GM23338 (cell line): ENCODE measurements around a stretch of chr6.

DNA sequence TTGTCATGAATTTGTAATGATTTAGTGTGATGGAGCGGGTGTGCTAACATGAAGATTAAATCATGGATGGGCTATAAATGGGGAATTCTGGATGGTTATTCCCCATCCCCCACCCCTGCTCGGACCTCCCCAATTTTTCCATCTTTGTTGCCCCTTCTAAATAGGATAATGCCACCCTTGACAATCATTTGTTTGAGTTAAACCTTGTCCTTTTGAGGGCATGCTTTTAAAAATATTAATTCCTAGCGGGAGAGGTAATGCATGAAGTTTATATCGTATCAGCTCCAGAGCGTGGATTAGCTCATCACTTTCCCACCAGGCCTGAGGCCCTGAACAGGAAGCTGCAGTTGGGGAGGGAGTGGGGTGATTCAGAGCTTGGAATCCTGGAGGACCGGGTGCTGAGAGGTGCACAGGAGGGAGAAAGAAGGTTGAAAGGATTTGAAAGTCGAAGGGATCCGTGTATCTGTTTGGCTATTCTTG lies 24.9 kb downstream of the ZDHHC14 start:
- PRO-cap = no peak
- RAMPAGE, long total RNA = no peak

- PRO-cap = no peak
- RAMPAGE, long total RNA = no peak
Observed at GRCh38 chr6:157434552-157435063, 53.6 kb downstream of the ZDHHC14 start.

- PRO-cap = no peak
- RAMPAGE, long total RNA = no peak
Observed at GRCh38 chr6:157527372-157528050, 146.5 kb downstream of the ZDHHC14 start.

DNA sequence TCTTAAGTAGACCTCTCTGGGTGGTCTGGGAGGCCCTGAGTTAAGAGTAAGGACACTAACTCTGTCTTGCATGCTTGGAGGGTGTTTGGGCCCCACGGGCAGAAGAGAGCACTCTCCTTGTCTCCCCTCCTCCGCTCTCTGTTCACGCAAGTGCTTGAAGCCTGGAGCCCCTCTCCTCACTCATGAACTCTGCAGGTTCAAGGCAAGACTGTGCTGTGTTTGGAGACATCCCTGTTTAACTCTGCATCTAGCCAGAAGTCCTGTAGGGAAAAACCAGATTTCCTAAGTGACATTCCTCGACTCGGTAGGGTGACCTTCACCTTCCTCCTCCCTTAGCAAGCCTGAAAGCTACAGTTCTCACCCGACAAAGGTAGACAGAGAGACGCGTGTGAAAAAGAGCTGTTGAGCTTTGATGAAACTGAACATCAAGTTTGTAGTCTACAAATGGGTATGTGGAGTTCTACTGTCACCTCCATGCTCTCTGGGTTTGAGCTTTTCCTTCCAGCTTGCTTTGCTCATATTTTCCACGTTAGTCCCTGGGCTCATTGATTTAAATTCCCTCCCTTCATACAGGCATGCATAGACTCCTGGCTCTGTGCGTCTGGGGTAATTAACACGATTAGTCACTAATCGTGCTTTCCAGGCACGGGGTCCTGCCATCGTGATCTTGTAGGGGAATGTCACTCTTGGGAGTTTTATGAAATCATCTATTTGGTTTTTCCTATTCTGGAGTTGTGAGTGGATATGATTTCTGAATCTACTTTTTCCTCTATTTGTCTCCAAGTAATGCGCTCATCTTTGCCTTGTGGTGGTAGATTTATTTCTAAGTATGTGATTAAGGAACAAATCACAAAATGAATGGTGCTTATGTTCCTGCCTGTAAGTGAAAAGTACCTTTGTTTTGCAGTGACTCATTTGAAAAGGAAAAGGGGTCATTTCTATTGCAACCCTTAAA lies 154.3 kb downstream of the ZDHHC14 start:
- PRO-cap = no peak
- RAMPAGE, long total RNA = no peak

GRCh38 chr6:157596889-157597750 lies 216.1 kb downstream of the ZDHHC14 start:
- PRO-cap = no peak
- RAMPAGE, long total RNA = no peak

- PRO-cap = no peak
- RAMPAGE, long total RNA = no peak
Observed at GRCh38 chr6:157764295-157765064, 58.6 kb upstream of the SNX9 start.

GRCh38 chr6:157928290-157929196 lies 53.1 kb upstream of the SYNJ2 start:
- PRO-cap = no peak
- RAMPAGE, long total RNA = no peak

- PRO-cap = no peak
- RAMPAGE, long total RNA = no peak
Observed at GRCh38 chr6:157943246-157944337, 38.1 kb upstream of the SYNJ2 start.

GRCh38 chr6:158009326-158010059 lies 27.8 kb downstream of the SYNJ2 start:
- PRO-cap = no peak
- RAMPAGE, long total RNA = no peak

DNA sequence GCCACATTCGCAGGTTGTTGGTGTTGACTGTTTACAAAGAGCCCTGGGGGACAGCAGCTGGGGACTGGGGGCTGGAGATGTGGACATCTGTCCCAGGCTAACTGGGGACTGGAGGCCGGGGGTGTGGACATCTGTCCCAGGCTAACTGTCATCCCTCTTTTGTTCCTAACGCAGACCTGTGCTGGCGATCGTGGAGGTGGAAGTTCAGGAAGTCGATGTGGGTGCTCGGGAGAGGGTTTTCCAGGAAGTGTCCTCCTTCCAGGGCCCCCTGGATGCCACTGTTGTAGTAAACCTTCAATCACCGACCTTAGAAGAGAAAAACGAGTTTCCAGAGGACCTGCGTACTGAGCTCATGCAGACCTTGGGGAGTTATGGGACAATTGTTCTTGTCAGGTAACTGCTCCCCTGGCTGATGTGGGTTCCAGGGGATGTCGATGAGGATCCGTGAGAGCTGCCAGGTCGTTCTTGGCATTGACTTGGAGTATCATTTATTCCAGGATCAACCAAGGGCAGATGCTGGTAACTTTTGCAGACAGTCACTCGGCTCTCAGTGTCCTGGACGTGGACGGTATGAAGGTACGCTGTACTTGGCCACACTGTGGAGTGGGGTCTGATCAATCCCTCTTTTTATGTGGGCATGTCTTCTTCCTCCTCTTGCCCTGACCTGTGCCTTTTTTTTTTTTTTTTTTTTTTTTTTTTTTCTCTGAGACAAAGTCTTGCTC lies 87.0 kb downstream of the SERAC1 start:
- PRO-cap = no peak
- RAMPAGE, long total RNA = no peak

DNA sequence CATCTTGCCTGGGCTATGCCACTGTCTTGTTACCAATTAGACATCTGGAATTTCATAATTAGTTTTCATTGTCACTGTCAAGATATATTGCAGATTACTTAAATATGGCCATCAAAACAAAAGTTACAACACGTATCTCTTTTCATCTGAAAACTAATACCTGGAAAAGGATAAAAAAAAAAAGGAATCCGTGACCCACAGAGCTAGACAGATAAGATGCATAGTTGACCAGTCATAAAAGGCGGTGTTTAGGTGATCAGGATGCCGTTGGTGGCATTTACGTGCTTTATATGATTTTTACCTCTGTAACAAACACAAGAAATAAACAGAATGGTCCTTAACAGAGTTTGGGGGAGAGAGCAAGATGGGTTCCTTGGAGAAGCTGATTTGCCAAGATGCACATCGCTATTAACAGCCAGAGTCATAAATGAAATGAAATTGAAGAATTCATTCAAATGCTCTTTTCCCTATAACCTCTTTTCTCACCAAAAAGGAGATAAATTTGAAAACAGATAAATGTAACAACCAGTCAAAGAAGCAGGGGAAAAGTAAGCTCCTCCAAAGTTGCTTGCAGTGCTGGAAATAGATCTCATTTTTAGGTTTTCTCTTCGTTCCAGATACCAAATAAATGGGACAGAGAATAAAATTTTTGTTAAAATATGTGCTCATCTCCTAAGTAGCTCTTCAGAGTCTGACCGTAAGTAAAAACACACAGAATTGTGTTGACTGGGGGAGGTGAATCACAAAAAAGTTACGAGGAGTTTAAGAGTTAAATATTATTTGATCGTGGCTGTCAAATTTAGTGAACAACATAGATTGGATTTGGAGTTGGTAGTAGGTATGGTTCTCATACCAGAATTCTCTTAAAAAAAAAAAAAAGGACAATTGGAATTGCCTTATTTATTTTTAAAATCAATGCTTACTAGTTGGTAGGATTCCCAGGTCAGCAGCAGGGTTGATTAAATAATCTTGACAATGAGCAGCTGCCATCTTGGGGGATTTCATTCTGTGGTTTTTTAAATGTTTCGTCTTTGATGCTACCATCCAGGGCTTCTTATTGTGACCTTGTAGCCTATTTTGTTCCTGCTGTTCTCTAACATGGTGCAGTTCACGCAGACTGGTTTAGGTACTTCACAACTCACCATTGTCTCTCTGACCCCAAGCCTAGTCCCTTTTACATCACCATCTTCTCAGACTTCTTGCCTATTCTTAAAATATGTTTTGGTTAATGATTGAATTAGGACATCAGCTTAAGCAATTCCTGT lies 70.0 kb downstream of the SERAC1 start:
- PRO-cap = no peak
- RAMPAGE, long total RNA = no peak

- PRO-cap = no peak
- RAMPAGE, long total RNA = no peak
Observed at GRCh38 chr6:158279490-158280199, 32.6 kb upstream of the TULP4 start.

- PRO-cap = no peak
- RAMPAGE, long total RNA = no peak
Observed at GRCh38 chr6:158290030-158290433, 22.2 kb upstream of the TULP4 start.

DNA sequence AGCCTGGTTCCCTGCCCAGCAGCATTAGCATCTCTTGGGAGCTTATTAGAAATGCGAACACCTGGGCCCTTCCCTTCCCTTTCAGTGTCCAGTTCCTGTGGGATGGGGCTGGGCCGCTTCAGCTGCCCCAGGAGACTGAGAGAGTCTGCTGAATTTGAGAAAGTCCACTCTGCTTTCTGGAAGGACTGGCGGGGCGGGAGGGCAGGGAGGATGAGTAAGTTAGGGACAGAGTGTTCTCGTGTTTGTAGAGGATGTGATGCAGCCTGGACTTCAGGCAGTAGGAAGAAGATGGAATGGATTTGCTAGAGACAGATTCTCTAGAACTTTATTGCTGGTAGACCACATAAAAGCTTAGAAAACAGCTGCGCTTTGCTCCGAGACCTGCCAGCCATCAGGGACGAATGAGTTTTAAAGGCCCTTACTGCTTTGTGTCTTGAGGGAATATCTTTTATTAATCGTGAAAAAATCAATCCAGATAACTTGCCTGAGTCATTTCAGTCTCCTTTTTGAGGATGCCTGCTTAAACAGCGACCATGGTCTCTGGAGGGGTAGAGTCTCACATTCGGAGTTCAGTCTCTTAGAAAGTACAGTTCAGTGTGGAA lies 994 bp upstream of the TULP4 start:
- PRO-cap = no peak
- RAMPAGE, long total RNA = no peak

- PRO-cap = bidirectional peak, plus-strand start at chr6:158518335, minus-strand start at chr6:158518274; bidirectional peak, plus-strand start at chr6:158518415, minus-strand start at chr6:158518397; unidirectional peak, minus-strand start at chr6:158518634; unidirectional peak, minus-strand start at chr6:158518701
- RAMPAGE, long total RNA = no peak
Observed at GRCh38 chr6:158518201-158518807, 41.6 kb upstream of the TMEM181 start.

- PRO-cap = no peak
- RAMPAGE, long total RNA = no peak
Observed at GRCh38 chr6:158631668-158632056, 12.9 kb downstream of the DYNLT1 start.

DNA sequence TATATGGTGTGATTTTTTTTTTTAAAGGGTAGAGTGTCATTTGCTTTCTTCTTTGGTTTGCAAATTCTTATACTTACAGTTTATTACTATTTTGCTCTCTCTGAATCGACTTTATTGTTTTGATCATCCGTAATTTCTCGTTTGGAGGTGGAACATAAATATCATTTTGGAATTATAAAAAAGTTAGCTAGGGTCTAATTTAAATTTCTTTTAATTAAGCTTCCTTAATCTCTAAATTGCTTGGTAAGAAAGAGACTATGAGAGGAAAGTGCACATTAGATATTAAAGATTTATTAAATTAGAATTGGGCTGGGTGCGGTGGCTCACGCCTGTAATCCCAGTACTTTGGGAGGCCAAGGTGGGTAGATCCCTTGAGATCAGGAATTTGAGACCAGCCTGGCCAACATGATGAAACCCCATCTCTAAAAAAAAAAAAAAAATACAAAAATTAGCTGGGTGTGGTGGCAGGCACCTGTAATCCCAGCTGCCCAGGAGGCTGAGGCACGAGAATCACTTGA lies 559 bp downstream of the SYTL3 start:
- PRO-cap = no peak
- RAMPAGE, long total RNA = no peak

- PRO-cap = no peak
- RAMPAGE, long total RNA = no peak
Observed at GRCh38 chr6:158673733-158673932, 23.8 kb downstream of the SYTL3 start.

DNA sequence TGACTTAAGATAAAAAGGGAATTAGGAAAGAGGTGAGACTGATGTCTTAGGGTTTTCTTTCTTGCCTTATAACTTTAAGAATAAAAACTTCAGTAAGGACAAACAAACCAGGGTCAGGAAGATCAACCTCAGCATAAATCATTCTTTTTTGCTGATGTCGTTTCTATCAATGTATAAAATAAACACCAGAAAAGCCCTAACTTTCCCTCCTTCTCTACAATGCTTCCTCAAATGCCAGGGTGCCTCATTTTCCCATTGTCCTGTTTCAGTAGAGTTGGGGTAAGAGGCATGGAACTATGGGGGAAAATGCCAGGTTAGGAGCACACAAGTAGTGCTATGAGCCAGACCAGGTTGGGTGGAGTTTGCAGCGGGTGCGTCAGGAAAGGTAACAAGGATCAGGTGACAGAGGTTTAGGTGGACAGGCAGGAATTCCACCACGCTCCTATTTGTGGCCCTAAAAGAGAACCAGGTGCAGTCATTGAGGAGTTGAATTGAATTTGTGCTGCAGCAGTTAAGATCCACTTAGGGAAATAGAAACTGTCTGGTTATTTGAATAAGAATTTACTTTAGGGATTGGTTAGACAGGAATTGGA lies 36.4 kb downstream of the SYTL3 start:
- PRO-cap = no peak
- RAMPAGE, long total RNA = no peak

DNA sequence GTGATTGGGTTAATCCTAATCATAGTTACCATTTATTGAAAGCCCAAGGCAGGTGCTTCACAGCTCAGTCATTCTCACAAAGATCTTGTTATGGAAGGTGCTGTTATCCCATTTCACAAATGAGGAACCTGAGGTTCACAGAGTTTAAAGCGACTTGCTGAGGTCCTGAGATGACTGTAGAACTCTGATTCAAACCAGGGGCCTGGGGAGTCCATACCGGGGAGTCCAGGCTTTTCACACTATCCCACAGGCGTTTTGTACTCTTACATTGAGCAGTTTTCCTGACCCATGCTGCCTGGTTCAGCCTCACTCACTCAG lies 84.4 kb downstream of the EZR start:
- PRO-cap = no peak
- RAMPAGE, long total RNA = no peak